Metastatic Liver Carcinoma in the Adrenal Gland (tissue), 2 donors: ENCODE measurements around a stretch of chr3.

DNA sequence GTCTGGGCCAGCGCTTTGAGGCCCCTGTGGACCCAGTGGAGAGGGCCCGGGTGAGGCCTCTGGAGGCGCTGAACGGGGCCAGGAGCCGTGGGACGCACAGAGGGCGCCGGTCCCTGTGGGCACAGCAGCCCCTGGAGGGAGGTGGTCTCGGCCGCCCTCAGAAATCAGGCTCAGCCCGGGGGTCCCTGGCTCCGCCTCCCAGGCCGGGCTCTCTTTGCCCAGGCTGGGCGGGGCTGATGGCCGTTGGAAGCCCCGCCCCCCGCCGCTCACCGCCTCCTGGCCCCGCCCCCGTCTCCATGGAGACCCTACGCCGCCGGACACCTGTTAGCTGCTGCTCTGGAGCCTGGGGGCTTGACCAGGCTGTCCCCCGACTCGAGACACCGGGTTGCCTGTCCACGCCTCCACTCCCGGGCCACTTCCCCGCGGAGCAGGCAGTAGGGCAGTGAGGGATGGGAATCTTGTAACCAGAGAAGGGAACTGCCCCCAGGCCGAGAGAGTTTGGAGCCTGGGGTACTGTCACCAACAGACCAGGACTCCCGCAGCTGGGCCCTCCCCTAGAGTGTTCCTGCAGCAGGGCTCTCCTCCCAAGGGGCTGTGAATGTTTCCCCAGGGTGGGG lies 27.7 kb upstream of the RPL32 start:
- PRO-cap, 2 experiments: no peak in any of the 2 experiments

- PRO-cap, 2 experiments: no peak in any of the 2 experiments
These were observed 83.2 kb upstream of the RPL32 start for GRCh38 chr3:12924555-12924924.

GRCh38 chr3:12931178-12931844 lies 89.9 kb upstream of the RPL32 start:
- PRO-cap, 2 experiments: no peak in any of the 2 experiments

- PRO-cap, 2 experiments: no peak in any of the 2 experiments
These were observed 91.0 kb upstream of the RPL32 start for GRCh38 chr3:12932100-12933079.

DNA sequence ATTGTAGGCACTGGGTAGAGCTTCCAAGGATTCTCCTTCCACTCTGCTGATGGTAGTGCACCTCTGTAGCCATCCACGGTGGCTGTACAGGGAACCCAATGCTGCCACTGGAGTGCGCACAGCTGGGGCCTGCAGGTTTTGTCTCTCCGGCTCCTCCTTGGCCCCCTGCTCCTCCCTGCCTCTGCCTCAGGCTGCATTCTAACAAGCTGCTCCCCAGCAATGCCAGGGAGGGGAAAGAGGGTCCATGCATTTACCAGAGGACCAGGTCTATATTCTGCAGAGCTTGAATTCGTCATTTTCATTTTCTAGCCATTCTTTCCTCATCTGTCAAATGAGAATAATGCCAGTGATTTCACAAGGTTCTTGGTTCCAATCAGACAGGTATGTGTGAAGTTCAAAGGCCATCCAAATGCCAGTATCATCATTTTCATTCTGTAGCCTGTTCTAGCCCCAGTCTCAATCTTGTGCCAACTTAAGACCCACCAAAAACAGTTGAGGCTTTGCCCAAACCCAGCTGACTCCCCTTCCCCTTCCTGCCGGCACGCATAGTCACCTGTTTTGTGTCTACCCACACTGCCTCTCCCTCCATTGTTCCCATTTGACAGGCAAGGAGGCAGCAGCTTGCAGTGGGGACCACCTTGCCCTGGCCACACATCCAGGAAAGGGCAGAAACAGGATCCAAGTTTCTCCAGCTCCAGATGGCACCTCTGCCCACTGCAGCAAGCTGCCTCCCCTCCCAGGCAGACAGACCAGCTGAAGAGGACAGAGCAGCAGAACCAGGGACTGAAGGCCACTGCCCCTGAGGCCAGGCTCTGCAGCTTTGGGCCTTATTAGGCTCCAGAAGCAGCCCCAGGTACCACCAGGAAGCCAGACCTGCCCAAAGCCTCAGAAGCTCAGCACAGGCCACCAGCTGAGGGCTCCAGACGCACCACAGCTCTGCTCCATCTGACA lies 112.6 kb downstream of the IQSEC1 start:
- PRO-cap, 2 experiments: no peak in any of the 2 experiments

DNA sequence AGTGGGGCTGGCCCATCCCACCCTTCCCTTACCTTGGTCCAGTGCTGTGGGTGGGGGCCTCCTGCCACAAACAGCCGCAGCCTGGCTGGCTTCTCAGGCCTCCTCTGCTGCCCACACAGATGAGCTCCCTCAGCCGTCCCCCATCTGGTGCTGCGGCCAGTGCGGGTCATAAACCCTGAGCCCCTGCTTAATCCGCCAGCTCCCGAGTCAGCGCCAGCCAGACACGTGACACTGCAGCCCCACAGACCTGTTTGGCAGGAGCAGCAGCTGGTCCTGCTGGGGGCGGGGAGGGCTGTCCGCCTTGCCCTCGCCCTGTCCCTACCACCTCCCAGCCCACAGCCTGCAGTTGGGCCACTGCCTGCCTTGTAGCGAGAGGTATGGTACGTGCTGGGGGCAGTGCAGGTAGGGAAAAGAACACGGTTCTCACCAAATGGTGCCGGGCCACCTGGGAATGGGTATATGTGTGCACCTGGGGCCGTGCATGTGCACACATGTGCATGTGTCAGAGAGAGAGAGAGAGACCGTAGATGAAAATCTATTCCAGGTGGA lies 86.2 kb downstream of the IQSEC1 start:
- PRO-cap, 2 experiments: no peak in any of the 2 experiments

GRCh38 chr3:13007296-13007513 lies 66.0 kb downstream of the IQSEC1 start:
- PRO-cap, 2 experiments: no peak in any of the 2 experiments

DNA sequence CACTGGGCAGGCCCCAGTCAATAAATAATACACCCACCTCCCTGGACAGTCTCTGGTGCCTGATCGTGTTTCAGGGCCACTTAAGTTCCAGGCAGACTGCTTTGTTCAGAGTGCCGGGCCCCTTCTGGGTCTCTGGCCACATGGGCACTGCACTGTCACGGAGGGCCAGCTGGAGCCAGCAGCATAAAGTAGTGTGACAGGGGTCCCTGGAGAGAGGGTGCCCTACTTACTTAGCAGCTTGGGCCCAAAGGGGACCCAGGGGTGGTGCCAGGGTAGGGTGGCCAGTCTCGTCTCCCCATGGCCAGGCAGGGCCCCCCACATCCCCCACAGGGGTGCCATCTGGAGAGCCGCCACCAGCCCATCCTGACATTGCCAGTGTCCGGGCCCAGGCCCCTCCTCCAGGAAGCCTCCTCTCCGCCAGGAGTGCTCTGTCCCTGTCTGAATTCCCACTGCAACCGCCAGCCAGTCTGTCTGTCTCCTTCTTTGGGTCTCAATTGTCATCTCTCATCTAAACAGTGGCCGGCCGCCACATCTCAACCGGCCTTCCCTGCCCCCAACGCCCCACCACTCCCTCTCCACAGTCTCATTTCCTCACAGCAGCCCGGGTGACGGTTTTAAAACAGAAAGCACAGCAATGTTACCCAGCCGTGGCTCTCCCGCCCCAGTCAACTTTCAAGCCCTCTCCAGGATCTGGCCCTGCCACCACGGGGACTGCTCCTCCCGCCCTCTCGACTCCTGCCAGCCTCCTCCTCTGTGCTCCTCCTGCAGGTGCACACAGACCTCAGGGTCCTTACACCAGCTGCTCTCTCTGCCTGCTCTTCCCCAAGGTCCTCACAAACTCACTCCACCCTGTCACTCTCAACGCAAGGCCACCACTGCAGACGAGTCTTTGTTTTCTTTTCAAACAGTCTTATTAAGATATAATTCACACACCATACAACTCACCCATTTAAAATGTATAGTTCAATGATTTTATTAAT lies 57.1 kb downstream of the IQSEC1 start:
- PRO-cap, 2 experiments: no peak in any of the 2 experiments

GRCh38 chr3:13301323-13301827 lies 118.7 kb downstream of the NUP210 start:
- PRO-cap, 2 experiments: no peak in any of the 2 experiments

DNA sequence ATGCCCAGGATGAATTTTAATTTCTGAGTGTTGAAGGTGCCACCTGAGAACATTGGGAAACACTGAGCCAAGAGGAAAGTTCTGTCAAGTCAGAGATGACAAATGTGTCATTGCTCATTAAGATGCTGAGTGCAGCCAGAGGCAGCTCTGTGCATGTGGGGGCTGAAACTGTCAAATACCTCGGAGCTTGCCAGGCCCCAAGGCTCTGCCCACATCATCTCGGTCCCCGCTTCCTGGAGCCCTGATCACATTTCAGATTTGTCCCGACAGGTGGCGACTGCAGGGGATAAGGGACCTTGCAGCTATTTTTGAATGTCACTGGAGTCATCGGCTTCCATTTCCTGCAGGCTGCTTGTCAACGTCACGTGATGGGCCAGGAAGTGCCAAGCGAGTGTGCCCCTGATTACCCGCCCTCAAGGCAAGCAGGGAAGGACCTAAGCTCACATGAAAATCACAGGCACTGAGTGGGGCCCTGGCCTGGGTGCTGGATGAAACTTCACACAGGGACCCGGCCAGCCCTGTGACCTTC lies 73.6 kb downstream of the NUP210 start:
- PRO-cap, 2 experiments: no peak in any of the 2 experiments

DNA sequence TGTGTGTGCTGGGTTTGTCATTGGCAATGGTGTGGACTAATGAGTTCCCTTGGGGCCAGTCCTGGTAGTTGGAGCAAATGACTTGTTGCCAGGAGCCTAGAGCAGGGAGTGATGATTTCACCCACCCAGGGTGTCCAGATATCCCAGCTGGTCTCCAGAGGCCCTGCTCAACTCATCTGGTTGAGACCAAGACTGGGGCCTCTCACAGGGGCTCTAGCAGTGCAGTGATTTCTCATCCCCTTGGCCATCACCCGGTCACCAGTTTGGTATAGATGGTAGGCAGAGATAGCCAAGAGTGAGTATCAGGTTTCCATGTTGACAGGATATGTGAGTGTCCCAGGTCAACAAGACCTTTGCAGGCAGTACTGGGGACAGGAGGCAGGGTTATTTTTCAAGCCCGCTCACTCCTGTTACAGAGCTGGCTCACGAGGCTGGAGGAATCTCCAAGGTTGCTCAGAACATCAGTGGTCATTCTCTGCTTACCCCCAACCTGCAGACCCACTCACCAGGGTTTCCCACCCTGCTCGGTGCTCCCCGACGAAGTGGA lies 4.0 kb upstream of the HDAC11 start:
- PRO-cap, 2 experiments: no peak in any of the 2 experiments

DNA sequence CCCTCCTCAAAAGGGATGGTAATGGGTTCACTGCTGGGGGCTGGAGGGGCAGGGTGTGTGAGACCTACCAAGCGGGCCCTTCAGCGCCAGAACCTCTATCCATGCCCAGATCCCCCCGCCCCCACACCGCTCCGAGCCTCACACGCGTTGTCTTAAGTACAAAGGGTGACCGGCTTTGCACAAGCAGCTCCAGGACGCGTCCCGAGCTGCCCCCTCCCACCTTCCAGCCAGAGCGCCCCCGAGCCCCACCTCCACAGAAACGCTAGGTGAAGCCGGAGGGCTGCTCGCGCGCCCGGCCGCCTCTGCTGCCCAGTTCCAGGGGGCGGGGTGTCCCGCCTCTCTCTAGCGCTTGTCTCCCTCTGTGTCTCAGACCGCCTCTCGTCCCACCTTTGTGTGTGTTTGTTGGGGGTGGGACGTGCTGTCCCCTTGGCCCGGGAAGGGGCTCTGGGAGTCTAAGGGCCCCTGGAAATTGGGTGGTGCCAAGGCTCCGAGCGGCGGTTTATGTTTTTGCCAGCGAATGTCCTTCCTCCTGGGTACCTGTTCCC lies 1.1 kb downstream of the WNT7A start:
- PRO-cap, 2 experiments: no peak in any of the 2 experiments

DNA sequence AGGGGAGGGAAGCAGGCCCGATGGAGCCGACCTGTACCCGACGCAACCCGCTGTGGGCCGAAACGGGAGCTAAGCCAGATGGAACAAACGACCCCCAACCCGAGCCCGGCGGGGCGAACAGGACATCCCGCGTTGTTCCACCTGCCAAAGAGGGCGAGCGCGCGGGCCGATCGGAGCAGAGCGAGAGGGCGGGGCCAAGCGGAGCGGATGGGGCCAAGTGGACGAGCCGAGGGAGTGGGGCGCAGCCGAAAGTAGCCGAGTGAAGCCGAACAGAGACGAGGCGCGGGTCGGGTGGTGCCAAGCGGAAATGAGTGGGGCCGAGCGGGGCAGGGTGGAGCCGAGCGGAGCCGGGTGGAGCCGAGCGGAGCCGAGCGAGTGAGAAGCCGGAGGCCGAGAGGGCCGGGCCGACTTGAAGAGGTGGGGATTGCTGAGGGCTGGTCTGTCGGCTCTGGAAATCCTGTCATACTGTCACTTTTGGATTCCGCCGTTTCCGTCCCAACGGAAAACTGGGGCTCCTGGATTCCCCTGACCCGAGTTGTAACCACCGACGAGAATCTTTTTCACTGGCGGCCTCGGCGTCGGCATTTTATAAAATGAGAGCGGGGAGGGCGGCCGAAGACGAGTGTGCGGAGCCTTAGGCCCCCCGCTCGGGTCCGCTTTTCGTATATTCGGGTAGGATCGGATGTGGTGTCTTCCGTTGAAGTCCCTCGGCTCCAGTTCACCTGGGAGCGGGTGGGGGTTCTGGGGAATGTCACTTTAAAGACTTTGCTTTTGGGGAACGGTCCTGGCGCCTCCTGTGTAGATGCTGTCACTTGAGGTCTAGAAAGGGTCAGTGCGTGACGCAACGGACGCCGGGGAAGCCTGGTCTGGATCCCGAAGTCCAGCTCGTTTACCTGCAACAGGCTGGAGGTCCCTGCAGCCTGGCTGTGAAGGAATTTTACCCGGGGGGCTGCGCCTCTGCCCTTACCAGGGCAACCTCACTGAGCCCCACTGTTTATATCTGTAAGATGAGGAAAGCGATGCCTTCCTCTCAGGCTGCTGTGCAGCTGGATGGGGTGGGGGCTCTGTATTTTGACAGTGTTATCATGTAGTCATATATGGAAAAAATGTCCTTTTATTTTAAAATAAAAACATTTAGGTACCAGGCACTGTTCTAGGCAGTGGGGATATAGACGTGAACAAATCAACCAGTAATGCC lies 15.7 kb upstream of the WNT7A start:
- PRO-cap, 2 experiments: peak in 2 of 2 experiments; most common plus-strand start position 407 of the sequence (in 2); most common minus-strand start position 143 of the sequence (in 2)

DNA sequence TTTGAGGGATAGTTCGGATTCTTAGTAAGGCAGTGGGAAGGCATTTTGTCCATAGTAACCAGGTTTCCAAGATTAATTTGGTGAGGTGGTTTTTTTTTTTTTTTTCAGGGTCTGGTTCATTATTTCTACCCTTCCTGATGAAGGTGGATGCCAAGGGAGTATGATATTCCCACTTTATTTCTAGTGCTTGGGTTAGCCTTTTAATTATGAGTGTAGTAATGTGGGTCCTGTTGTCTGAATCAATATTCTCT lies 83.0 kb downstream of the CHCHD4 start:
- PRO-cap, 2 experiments: no peak in any of the 2 experiments

DNA sequence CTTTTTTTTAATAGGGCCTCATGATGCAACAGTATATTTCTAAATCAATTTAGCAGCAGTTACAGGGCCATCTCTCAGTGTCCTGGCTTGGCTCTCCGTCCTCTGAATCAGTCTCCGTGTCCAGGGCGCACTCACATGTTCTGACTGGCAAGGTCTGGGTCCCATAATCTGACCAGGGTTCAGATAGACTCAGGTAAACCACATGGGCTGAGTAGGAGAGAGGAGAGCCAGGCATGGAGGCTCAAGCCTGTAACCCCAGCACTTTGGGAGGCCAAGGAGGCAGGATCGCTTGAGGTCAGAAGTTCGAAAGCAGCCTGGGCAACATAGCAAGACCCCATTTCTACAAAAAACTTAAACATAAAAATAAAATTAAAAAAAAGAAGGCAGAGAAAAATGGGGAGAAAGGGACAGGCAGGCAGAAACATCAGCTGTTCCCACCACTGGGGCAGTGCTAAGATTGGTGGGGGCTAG lies 5.3 kb downstream of the TMEM43 start:
- PRO-cap, 2 experiments: no peak in any of the 2 experiments

GRCh38 chr3:14319464-14320060 lies 82.8 kb upstream of the SLC6A6 start:
- PRO-cap, 2 experiments: no peak in any of the 2 experiments

DNA sequence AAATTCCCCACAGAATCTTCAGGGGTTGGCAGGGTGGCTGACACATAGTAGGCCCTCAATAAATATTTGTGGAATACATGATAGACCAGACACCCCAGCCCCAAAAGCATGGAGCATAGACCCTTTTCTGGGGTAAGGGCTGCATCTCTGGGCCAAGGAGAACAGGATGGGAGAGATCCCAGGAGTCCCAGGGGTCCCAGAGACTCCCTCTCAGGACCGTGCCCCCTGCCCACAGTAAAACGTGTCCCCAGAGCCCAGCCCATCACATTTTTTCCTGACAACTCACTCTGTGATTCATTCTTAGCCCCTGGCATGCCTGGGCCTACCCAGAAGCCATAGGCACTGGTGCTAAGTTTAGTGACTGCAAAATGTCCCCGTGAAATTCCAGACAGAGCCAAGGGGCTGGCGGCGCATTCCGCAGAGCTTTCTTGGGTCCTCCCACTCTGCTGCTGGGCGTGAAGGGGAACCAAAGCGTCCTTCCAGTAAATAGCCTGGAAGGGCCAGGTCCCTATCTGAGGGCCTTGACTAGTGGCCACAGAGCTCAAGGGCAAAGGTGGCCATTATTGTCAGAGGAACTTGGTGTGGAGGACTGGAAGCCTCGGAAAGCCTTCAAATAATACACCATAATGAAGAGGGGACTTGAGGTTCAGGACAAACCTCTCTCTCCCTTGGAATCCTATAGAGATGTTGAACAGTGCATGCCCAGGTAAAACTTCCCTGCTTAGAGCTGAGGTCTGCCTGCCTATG lies 77.8 kb upstream of the SLC6A6 start:
- PRO-cap, 2 experiments: no peak in any of the 2 experiments

DNA sequence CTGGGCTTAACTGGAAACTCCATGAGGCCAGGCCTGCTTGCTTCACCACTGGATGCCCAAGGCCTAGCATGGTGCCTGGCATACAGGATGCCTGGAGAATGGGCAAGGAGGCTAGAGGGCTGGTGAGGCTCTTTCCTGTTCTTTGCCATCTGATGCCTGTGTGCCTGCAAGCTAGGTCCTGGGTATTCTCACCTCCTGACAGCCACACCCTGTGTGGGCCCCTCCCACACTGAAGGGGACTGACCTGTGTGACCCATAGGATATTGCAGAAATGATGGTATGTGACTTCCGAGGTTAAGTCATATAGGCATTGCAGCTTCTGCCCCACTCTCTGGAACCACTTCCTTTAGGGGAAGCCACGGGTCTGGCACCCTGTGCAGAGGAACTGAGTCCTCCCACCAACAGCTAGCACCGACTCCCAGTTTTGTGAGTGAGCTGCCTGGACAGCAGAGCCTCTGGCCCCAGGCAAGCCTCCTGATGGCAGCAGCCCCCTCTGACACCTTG lies 24.7 kb upstream of the SLC6A6 start:
- PRO-cap, 2 experiments: no peak in any of the 2 experiments

DNA sequence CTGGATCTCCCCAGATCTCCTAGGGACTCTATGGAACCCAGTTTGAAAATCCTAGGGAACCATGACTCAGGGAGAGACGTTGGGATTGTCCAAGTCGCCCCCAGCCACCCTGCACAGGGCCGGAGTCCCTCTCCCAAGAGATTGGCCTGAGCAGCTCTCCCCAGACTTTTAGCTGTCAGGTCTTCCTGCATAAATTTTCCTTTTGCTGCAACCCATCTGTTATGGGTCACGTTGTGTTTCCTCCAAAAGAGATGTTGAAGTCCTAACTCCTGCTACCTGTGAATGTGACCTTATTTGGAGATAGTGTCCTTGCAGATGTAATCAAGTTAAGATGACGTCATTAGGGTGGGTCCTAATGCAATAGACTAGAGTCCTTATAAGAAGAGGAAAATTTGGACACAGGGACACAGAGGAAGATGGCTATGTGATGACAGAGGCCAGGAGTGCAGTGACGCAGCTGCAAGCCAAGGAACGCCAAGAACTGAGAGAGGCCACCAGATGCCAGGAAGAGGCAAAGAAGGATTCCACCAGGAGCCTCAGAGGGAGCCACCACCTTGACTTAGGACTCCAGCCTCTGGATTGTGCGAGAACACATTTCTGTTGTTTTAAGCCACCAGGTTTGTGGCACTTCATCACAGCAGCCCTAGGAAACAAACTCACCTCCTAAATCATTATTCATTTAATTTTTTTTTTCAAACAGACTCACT lies 13.2 kb upstream of the SLC6A6 start:
- PRO-cap, 2 experiments: no peak in any of the 2 experiments

GRCh38 chr3:14402110-14402519 lies 291 bp upstream of the SLC6A6 start:
- PRO-cap, 2 experiments: peak in 1 of 2 experiments; most common minus-strand start chr3:14402453 (in 1)